Vermiform appendix (tissue), 1 donor: ENCODE results near the genes ABCC5 and AP2M1.

DNA sequence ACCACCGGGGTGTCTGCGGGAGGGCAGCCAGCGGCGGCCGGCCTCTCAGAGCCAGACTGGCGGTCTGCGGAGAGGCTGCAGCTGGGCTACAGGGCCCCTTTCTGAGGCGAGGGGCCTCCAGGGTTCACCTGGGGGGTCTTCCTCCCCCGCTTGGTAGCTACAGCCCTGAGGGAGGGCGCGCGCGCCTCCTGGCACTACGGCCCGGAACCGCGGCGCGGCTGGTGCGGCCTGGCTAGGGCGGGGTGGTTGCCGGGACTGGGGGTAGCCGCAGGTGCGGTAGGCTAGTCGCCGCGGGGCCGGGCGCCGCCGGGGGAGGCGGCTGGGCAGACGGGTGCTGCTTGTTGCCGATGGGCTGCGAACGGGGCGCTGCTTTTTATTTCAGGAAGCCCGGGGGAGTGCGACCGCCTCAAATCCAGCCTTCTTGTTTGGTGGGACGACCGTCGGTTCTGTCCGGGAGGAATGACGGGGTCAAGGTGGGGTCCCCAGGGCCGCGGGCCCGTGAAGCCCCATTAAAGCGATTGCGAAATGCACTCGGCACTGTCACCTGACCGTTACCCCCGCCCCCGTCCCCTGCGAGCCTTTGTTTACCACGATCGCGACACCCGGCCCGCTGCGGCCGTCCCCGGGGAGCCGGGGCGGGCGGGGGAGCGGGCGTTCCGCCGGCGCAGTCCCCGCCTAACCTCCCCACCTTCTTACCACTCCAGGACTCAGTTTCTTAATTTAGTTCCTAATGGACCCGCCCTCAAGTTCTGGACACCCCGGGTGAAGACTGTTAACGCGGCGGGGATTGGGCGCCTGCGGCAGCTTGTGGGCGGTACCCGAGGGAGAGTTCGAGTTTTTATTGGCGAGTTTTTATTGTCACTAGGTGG is 650 bp downstream of the KLHL24 start:
- PRO-cap, result bidirectional peak, plus-strand start at position 194 of the sequence, minus-strand start at position 257 of the sequence; bidirectional peak, plus-strand start at position 613 of the sequence, minus-strand start at position 448 of the sequence; bidirectional peak, plus-strand start outside the sequence, minus-strand start at position 694 of the sequence

GRCh38 chr3:183636708-183637244 is 1.4 kb downstream of the KLHL24 start:
- PRO-cap, result bidirectional peak, plus-strand start at chr3:183636774, minus-strand start at chr3:183636532; bidirectional peak, plus-strand start at chr3:183636998, minus-strand start at chr3:183636966; unidirectional peak, minus-strand start at chr3:183637019

- PRO-cap, result no peak
These were observed 14.5 kb downstream of the MAP6D1 start for GRCh38 chr3:183810731-183811398.

- PRO-cap, result no peak
These were observed 50.0 kb downstream of the ABCC5 start for GRCh38 chr3:183967470-183968217.

- PRO-cap, result no peak
These were observed 37.3 kb downstream of the ABCC5 start for GRCh38 chr3:183980289-183980938.

DNA sequence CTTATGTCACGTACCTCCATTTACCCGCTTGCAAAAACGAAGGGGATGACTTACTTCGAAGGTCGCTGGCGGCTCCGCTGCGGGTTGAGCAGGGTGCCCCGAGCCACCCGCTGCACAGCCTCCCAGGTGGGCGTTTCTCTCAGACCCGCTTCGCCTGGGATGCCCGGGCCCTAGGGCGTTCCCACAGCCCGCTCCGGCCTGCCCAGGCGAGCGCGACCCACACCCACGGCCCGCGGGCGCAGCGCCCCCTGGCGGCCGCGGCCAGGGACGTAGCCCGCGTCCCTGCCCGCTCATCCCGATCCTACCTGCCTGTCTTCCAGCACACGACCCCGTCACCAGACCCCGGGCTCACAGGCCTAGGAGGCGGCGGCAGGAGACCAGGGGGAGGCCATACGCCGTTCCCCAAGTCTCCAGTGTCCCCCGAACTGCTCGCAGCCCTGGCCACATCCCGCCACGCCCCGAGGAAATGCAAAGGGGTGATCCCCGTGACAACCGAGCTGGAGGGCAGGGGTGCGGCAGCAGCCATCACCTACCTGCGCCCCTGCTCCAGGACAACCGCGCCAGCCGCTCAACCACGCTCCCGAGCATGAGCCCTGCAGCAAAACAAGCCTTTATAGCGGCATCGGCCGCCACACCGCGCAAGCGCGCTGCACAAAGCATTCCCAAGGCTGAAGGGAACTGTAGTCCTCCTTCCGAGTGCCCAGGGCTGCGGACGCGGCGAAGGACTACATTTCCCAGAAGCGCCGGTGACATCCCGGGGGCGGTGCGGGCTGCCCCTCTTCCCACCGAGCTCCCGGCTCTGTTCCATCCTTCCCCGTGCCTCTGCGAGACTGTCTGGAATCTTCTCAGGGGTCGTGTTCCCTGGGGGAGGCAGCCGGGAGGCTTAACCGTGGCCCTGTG is at the start of gene ABCC5:
Gene ABCC5 (minus strand): TSS at position 588 of the 900 bp plus-strand sequence.
- PRO-cap, result bidirectional peak, plus-strand start at position 807 of the sequence, minus-strand start at position 588 of the sequence

DNA sequence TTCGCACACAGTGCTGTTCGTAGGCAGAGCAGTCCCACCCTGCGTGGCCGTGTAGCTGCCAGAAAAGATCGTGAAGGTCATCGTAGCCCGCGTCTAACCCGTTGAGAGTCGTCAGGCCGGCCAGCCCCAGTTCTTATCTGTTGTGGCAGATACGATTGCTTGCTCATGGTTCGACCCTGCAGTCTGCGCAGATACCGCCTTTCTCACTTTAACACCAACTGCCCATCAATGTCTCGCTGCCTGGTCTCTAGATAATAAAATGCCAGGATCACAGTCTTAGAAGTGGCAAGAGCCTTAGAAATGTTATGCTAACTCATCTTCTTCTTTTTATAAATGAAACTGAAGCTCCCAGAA is 490 bp upstream of the ABCC5 start:
- PRO-cap, result no peak

DNA sequence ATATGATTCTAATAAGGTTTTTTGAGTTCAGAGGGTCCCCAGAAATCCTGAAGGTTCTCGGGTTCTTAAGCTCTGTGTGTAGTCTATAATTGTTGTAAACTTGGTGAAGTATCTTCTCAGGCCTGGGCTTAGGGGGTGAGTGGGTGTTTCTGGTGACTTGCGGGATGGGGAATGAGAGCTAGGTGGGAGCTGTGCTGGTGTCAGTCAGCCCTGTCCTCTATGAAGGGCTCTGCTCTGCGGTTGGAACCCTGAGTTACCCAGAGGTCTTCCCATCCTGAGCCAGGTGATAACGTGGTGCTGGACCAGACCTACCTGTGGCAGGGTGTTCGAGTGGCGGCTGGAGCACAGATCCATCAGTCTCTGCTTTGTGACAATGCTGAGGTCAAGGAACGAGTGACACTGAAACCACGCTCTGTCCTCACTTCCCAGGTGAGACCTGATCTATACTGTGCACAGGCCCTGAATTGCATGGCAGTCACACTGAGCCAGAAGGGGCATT is 6.5 kb downstream of the EIF2B5 start:
- PRO-cap, result no peak

GRCh38 chr3:184156118-184156557 is 961 bp downstream of the DVL3 start:
- PRO-cap, result no peak

GRCh38 chr3:184174246-184175441 is at the start of gene AP2M1:
TSS of gene AP2M1 (plus strand) at chr3:184174855.
- PRO-cap, result unidirectional peak, plus-strand start at chr3:184174855; bidirectional peak, plus-strand start at chr3:184175083, minus-strand start at chr3:184175029

DNA sequence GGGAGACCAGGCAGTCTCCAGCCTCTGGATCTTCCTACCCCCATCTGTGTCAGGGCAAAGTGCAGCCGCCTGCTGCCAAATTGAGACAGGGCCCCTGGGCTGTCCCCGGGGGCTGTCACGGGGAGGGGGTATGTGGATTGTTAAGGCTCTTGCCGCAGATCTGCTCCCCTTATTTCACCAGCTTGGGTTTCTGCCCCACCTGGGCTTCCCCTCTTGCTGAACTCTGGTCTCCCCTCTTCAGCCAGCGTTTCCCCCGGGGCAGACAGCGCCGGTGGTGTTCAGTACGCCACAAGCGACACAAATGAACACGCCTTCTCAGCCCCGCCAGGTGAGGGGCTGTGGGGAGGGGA is 1.5 kb downstream of the EIF4G1 start:
- PRO-cap, result no peak

- PRO-cap, result no peak
These were observed 6.0 kb downstream of the EIF4G1 start for GRCh38 chr3:184320368-184320930.

- PRO-cap, result bidirectional peak, plus-strand start at chr3:184338853, minus-strand start at chr3:184338619
These were observed 1.2 kb downstream of the FAM131A start for GRCh38 chr3:184338196-184339492.

DNA sequence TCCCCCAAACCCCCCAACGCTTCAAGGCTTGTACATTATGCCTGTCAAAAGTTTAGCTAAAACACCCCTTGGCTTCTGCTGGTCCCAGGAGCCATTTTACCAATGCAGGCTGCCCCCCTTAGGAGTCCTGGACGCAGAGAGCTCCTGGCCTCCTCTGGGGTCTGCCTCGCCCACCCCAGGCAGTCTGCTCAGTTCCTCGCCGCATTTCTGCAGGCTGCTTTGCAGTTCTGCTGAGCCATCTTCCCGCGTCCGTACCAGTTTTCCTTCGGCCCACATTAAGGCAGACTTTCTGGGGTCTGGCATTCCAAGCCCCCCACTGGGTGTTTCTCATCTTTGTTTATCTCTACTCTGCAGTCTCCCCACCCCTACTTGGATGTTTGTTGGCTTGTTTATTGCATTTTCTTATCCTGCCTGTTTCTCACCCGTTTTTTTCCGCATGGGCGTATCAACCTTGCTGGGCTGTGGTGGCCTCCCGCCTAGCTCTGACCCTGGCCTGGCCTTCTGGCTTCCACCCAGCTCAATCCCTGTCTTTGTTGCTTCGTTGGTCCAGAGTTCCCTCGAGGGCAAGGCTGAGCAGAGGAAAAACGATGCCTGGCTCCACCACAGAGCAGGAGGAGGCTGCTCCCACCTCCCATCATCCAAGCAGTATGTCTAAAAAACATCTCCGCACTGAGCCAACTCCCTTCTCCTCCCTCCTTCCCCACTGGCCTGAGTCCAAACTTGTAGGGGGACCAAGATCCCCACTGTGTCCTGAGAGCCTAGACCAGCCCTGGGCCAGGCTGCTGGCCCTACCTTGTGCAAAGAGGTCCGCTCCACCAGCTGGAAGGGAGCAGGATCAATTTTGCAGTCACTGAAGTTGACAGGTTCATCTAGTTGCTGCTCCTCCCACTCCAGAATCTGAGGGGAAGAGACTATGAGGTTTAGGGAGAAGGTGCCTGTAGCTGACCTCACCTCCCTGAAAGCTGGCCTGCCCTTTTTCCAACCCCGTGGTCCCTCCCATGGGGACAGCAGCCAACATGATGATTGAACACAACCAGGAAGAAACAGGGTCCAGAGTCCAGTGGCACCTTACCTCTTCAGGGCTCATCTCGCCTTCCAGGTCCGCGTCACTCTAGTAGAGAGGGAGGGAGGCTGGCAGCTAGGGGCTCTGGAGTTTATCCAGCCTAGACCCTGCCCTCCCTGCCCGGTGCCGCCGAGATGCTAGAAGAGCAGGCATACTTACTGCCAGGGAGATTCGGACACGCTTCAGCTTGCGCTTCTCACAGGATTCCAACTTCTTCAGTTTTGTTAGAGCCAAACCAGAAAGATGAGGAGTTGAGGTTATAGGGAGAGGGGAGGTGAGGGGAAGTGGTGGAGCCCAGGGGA is 9.7 kb downstream of the CLCN2 start:
- PRO-cap, result unidirectional peak, plus-strand start at position 1,114 of the sequence

DNA sequence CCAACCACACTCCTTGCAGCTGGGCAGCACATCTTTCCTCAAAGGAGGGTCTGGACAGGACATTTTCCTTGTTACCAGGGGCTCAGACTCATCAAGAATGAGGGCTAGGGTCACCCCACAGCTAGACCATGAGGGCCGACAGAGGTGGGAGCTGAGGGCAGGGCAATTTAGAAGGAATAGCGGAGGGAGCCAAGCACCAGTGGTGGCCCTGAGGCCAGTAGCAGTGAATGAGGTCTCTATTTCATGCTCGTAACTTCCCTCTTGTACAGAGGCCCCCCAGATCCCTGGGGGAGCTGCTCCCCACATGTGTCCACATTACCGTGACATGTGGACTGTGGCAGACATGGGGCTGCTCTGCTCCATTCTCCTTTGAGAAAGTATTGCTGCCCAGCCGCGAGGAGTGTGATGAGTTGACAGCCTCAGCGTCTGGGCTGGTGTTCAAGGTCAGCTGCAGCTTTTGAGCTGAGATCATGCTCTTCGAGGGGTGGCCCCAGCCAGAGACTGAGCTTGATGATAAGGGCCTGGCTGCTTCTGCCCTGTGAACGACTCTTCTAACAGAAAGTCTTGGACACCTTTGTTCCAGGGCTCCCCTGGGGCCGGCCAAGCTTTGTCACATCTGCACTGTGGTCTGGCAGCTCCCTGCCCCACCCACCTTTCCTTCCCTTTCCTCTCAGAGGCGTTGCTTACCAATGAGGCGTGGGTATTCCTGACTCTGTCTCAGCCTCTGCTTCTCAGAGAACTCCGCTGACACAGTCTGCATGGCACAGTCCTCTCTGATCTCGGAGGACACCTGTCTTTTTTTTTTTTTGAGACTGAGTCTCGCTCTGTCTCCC is 86.5 kb downstream of the CHRD start:
- PRO-cap, result no peak

DNA sequence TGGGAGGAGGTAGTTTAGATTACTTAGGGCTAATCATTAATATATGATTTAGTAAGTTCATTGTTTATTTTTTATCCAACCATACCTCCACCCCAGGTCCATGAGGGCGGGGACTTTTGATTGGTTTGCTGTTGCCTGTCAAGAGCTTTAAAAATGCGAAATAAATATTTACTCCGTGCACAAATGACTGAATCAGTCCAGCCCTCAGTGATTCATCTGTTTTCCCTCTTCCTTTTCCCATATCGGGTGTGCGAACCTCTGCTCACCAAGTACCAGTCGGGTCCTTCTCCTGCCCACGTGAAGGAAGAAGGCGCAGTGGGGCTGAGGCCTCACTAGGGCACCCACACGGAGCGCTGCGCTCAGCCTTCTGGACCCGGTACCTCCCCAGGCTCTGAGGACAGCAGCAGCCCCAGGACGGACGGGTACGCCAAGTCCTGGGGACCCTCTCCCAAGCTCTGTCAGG is 70.6 kb upstream of the EPHB3 start:
- PRO-cap, result no peak

DNA sequence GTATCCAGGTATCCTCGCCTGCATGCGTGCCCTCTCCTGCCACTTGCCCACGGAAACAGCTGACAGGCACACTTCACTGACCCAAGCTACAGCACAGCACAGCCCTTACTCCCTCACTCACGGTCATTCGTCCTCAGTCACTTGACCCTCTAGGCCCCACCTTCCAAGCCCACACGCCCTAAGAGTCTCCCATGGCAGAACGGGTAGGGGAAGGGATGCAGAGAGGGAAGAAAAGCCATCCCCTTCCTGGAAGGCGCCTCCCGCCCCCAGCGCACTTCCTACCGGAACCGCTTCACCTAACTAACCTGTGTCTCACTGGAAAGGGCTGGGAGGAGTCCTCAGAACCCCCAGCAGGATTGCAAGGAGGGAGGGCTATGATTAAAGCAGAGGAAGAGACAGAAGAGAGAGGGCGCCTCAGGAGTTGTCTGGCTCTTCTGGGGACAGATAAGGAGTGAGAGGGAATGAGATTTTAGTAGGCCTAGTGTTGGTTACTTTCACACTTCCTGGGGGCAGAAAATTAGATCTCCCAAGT is 22.9 kb downstream of the EPHB3 start:
- PRO-cap, result no peak

- PRO-cap, result no peak
These were observed 58.9 kb downstream of the EPHB3 start for GRCh38 chr3:184620342-184620976.

DNA sequence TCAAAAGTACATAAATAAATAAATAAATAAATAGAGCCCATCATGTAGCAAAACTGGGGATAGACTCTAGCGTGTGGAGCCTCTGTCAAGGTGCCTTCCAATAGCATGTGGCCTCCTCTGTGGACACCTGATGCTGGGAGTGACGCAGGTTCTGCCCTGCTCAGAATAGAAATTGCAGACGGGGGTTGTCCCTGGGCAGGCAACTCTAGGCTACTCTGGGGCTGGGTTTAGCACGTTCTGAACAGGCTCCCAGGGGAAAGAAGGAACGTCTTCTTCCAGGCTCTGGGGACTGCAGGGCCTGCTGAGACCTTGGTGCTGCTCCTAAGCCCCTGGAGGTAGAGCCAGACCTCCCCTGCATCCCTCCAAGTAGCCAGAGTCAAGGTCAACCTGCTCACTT is 65.4 kb downstream of the EPHB3 start:
- PRO-cap, result no peak

GRCh38 chr3:184817176-184817519 is 5.2 kb downstream of the VPS8 start:
- PRO-cap, result no peak